Endothelial cell of umbilical vein (primary cell): ENCODE results near the gene ZNF189.

- PRO-cap: no peak
CAGE:
- cytosol, long polyA minus RNA: no peak
- cytosol, long polyA plus RNA: no peak
- long polyA plus RNA: no peak
- nucleus, long polyA minus RNA: no peak
- nucleus, long polyA plus RNA: no peak
Measured at GRCh38 chr9:99146243-99146967, 41.5 kb downstream of the TGFBR1 start.

DNA sequence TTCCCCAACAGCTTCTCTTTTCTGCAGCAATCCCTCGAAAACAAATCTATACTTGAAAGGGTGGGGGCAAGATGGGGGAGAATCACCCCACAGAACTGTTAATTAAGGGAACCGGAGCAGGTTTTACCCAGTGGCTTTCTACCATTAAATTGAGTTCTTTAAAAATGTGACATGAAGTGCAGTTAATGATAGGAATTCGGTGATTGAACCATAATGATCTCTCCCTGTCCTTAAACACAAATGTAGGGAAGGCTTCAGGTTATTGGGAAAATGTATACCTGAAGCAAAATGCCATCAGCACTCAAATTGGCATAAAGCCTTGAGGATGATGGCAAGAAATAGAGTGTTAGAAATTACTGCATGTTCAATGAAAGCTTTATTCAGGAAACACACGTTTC, 9.2 kb downstream of the NR4A3 start:
- PRO-cap: no peak
CAGE:
- cytosol, long polyA minus RNA: no peak
- cytosol, long polyA plus RNA: no peak
- long polyA plus RNA: no peak
- nucleus, long polyA minus RNA: no peak
- nucleus, long polyA plus RNA: no peak

GRCh38 chr9:100001767-100002412, 95.4 kb downstream of the STX17 start:
- PRO-cap: no peak
CAGE:
- cytosol, long polyA minus RNA: no peak
- cytosol, long polyA plus RNA: no peak
- long polyA plus RNA: no peak
- nucleus, long polyA minus RNA: no peak
- nucleus, long polyA plus RNA: start-site peak on the minus strand at chr9:100002102-100002346, 252 and 125 reads in 2 replicates

DNA sequence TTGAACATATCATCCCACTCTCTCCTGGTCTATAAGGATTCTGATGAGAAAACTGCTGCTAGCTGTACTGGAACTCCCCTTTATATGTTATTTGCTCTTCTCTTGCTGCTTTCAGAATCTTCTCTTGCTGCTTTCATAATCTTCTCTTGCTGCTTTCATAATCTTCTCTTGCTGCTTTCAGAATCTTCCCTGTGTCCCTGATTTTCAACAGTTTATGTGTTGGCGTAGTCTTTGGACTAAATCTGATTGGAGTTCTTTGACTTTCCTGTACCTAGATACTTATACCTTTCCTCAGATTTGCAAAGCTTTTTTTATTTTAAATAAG, 96.1 kb downstream of the STX17 start:
- PRO-cap: no peak
CAGE:
- cytosol, long polyA minus RNA: no peak
- cytosol, long polyA plus RNA: no peak
- long polyA plus RNA: no peak
- nucleus, long polyA minus RNA: no peak
- nucleus, long polyA plus RNA: no peak

GRCh38 chr9:100072716-100072993, 26.1 kb downstream of the ERP44 start:
- PRO-cap: no peak
CAGE:
- cytosol, long polyA minus RNA: no peak
- cytosol, long polyA plus RNA: no peak
- long polyA plus RNA: no peak
- nucleus, long polyA minus RNA: no peak
- nucleus, long polyA plus RNA: no peak

DNA sequence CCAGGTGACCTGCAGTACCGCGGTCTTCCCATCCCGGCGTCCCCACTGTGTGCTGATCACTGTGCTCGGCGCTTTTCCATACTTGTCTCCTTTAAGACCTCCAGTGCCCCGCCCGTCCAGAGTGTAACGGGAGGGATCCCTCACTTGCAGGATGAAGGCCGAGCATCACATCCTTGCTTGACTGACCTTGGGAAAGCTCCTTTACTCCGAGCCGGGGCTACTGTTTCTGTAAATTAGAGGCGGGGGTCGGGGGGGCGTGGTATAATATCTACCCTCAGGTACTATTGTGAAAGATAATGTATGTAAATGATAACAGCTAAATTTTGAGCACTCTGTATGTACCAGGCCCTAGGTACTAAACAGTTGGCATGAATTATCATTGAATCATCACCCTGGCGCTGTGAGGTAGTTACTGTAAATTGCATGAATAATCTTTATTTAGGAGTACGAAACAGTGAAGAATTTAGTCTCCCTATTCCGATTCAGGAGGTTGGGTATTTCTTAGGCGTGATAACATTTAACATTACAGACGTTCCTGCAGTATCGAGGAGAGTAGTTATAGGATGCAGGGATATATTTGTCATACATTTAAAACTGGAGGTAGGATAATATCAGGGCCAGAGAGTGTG, 871 bp downstream of the MSANTD3 start:
- PRO-cap: bidirectional peak, plus-strand start at position 170 of the sequence, minus-strand start at position 89 of the sequence
CAGE:
- cytosol, long polyA minus RNA: no peak
- cytosol, long polyA plus RNA: no peak
- long polyA plus RNA: no peak
- nucleus, long polyA minus RNA: start-site peak on the plus strand centred at position 157 of the sequence, 28 bp wide, 23 reads; start-site peak on the plus strand centred at position 251 of the sequence, 18 bp wide, 136 reads; start-site peak on the plus strand centred at position 496 of the sequence, 111 bp wide, 21 reads
- nucleus, long polyA plus RNA: no peak

DNA sequence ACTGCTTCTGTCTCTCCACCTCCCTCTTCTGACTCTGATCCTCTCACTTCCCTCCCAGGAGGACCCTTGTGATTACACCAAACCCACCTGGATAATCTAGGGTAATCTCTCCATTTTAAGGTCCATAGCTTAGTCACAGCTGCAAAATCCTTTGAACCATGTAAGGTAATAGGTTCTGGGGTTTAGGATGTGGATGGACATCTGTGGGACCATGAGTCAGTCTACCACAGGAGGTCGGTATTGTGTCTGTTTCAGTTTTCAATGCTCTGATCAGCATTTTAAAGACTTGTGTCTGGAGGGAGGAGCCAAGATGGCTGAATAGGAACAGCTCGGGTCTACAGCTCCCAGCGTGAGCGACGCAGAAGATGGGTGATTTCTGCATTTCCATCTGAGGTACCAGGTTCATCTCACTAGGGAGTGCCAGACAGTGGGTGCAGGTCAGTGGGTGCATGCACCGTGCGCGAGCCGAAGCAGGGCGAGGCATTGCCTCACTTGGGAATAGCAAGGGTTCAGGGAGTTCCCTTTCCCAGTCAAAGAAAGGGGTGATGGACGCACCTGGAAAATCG, 112.6 kb downstream of the CAVIN4 start:
- PRO-cap: no peak
CAGE:
- cytosol, long polyA minus RNA: no peak
- cytosol, long polyA plus RNA: no peak
- long polyA plus RNA: no peak
- nucleus, long polyA minus RNA: no peak
- nucleus, long polyA plus RNA: no peak

DNA sequence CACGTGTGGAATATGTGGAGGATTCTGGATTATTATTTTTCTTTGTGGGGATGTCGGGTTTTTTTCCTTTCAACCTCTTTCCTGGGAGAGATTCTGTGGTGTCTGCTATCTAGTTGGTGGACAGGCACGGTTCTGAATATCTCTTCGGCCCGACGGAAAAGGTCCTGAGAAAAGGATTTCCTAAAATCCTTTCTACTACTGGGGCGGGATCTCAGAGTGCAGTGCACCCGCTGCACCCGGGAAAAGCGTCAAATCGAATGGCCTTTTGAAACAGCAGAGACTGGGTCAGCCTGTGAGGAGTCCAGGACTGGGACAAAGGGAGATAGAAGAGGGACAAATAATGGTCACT, 1.4 kb downstream of the PLPPR1 start:
- PRO-cap: no peak
CAGE:
- cytosol, long polyA minus RNA: no peak
- cytosol, long polyA plus RNA: no peak
- long polyA plus RNA: no peak
- nucleus, long polyA minus RNA: no peak
- nucleus, long polyA plus RNA: no peak

- PRO-cap: no peak
CAGE:
- cytosol, long polyA minus RNA: no peak
- cytosol, long polyA plus RNA: no peak
- long polyA plus RNA: no peak
- nucleus, long polyA minus RNA: no peak
- nucleus, long polyA plus RNA: no peak
Measured at GRCh38 chr9:101317667-101318345, 67.0 kb downstream of the BAAT start.

- PRO-cap: no peak
CAGE:
- cytosol, long polyA minus RNA: no peak
- cytosol, long polyA plus RNA: no peak
- long polyA plus RNA: no peak
- nucleus, long polyA minus RNA: no peak
- nucleus, long polyA plus RNA: no peak
Measured at GRCh38 chr9:101383353-101383903, 1.4 kb downstream of the BAAT start.

GRCh38 chr9:101398479-101399376, at the start of gene ZNF189:
TSS of gene ZNF189 (plus strand) at chr9:101398851.
- PRO-cap: bidirectional peak, plus-strand start at chr9:101398873, minus-strand start at chr9:101398599
CAGE:
- cytosol, long polyA minus RNA: start-site peak on the minus strand at chr9:101398606-101398618, 25 reads
- cytosol, long polyA plus RNA: no peak
- long polyA plus RNA: no peak
- nucleus, long polyA minus RNA: start-site peak on the minus strand at chr9:101398593-101398602, 57 reads
- nucleus, long polyA plus RNA: no peak

DNA sequence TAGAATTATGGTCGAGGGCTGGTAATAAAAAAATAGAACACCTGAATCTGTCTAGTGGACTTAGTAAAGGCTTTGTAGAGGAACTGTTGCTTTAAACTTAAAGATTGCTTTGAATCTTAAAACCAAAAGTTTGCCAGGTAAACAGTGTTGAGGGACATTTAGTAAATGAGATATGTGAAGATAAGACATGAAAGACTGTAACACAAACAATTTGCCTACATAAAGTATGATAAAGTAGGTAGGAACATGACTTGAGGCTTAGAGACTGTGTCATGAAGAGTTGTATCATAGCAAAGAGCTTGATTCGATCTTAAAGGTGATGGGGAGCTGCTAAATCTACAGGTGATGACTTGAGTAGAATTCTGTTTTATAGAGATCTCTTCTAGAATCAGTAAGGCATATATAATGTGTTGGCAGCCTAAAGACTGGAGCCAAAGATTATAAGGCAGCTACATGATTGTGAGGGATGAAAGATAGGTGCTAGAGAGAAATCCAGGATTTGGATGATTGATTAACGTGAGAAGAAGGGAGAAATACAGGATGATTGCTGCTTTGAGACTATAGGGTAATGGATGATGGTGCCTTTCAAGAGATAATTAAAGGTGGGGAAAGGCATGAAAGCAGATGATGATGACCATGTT, 6.3 kb downstream of the ZNF189 start:
- PRO-cap: no peak
CAGE:
- cytosol, long polyA minus RNA: no peak
- cytosol, long polyA plus RNA: no peak
- long polyA plus RNA: no peak
- nucleus, long polyA minus RNA: no peak
- nucleus, long polyA plus RNA: no peak

GRCh38 chr9:101408747-101409159, 10.1 kb downstream of the ZNF189 start:
- PRO-cap: no peak
CAGE:
- cytosol, long polyA minus RNA: no peak
- cytosol, long polyA plus RNA: no peak
- long polyA plus RNA: no peak
- nucleus, long polyA minus RNA: no peak
- nucleus, long polyA plus RNA: no peak

GRCh38 chr9:101423397-101423908, 12.1 kb downstream of the ALDOB start:
- PRO-cap: no peak
CAGE:
- cytosol, long polyA minus RNA: no peak
- cytosol, long polyA plus RNA: no peak
- long polyA plus RNA: no peak
- nucleus, long polyA minus RNA: no peak
- nucleus, long polyA plus RNA: no peak

DNA sequence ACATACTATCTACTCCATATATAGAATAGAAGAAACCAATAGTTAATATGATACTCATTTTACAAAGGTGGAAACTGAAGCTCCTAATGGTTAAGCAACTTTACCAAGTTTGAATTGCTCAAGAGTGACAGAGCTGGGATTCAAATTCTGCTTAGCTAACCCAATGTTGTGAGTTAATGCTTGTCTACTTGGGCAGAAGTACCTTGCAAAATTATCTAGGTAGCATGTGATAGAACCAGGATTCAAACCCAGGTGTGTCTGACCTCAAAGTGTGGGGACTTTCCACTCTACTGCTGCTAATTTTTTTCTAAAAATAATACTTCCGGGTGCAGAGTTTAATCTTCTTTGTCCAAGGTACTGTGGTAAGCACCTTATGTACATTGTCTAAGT, 7.7 kb downstream of the ALDOB start:
- PRO-cap: no peak
CAGE:
- cytosol, long polyA minus RNA: no peak
- cytosol, long polyA plus RNA: no peak
- long polyA plus RNA: no peak
- nucleus, long polyA minus RNA: no peak
- nucleus, long polyA plus RNA: no peak

DNA sequence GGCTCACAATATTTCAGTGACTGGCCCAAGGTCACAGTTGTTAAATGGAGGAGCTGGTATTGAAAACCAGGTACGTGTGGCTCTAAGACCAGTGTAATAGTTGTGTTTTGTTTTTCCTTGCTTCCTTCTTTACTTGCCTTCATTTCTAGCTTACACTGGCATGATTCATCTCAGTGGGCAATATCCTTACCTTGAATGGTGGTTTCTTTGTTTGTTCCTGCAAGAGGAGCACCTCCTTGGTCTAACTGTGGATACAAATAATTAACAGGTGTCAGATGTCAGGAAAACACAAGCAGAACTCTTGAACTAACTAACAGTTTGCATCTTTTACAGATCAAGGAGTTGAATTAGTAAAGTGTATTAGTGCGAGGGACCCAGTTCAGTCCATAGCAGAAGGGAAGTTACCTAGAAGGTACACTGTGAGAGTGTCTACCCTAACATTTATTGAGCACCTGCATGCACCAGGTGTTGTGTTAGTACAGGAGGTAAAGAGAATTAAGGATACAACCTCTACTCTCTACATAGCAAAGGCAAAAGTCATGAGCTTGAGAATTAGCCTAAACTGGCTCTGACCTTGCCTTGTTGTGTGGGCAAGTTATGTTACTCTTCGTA, 7.2 kb downstream of the ALDOB start:
- PRO-cap: no peak
CAGE:
- cytosol, long polyA minus RNA: no peak
- cytosol, long polyA plus RNA: no peak
- long polyA plus RNA: no peak
- nucleus, long polyA minus RNA: no peak
- nucleus, long polyA plus RNA: no peak

- PRO-cap: no peak
CAGE:
- cytosol, long polyA minus RNA: no peak
- cytosol, long polyA plus RNA: no peak
- long polyA plus RNA: no peak
- nucleus, long polyA minus RNA: no peak
- nucleus, long polyA plus RNA: no peak
Measured at GRCh38 chr9:101429783-101430307, 5.7 kb downstream of the ALDOB start.

DNA sequence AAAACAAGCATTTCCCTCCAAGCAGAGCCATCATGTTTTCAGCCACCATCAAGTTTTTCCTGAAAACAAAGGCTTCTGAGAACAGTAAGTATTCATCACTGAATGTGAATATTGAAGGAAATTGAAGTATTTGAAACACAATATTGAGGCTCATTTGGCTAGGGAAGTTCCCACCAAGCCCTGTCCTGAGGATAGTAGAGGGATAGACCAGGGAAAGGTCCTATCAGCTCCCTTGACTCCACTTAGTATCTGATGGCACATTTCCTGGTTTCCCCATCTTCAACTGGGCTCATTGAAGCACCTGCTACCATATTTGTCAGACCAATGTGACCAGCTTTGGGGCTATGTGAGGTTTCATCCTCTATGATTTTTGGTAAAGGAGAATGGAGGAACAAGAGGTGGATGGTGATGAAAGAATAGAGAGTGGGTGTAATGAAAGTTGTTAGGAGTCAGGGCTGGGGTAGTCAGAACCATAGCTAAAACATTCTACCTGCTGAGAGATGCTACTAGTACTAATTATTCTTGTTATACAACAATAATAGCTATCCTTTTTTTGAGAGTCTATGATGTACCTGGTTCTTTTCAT, 1.7 kb upstream of the ALDOB start:
- PRO-cap: no peak
CAGE:
- cytosol, long polyA minus RNA: no peak
- cytosol, long polyA plus RNA: no peak
- long polyA plus RNA: no peak
- nucleus, long polyA minus RNA: no peak
- nucleus, long polyA plus RNA: no peak

GRCh38 chr9:101443208-101443920, 7.8 kb upstream of the ALDOB start:
- PRO-cap: no peak
CAGE:
- cytosol, long polyA minus RNA: no peak
- cytosol, long polyA plus RNA: no peak
- long polyA plus RNA: no peak
- nucleus, long polyA minus RNA: no peak
- nucleus, long polyA plus RNA: no peak

- PRO-cap: no peak
CAGE:
- cytosol, long polyA minus RNA: no peak
- cytosol, long polyA plus RNA: no peak
- long polyA plus RNA: no peak
- nucleus, long polyA minus RNA: no peak
- nucleus, long polyA plus RNA: no peak
Measured at GRCh38 chr9:101553892-101554205, 20.2 kb downstream of the RNF20 start.